Hair follicular keratinocyte (primary cell): ENCODE data around the genes GALR2 and CYGB.

DNA sequence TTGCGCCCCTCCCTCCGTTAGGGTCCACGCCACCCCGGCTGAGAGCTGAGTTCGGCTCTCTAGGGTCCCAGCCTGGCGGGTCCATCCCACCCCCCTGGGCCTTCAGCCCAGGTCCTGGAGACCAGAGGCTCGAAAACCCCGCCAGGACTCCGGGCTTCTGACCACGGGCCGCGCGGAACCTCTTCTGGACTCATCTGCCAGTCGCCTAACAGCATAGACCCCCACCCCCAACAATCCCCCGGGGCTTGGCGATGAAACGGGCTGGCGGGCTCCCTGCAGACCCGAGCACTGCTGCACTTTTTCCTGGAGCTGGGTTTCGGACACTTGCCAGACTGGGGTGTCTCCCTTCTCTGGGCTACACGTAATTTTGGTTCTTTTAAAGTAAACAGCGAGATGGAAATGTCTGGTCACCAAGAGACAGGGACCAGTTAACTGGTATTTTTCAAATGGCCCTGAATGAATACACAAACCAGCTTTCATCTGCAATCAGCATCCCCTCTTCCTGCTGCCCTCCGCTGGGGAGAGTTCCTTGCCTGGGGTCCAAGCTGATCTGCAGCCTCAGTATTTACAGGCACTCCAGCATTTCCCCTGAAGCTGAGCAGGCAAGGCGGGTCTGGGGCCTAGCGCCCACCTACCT is 560 bp upstream of the TRIM65 start:
- RAMPAGE, long total RNA: no peak

GRCh38 chr17:75909464-75910518 is 5.1 kb upstream of the MRPL38 start:
- RAMPAGE, long total RNA: no peak

DNA sequence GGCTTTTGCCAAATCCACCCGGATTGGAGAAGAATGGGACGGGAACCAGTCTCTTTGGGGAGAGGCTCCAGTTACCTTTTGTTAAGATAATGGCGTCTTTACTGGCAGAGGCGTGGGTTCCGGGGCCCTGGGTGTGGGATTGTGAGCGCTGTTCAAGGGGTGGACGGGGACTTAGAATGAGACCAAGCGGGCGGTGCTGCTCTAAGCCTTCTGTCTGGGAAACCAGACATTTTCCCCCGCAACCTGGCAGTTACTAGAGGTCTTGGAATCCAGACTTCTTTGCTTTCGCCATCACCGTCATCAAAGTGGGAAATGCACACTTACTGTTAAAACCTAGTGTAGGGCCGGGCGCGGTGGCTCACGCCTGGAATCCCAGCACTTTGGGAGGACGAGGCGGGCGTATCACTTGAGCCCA is 680 bp downstream of the TEN1 start:
- RAMPAGE, long total RNA: no peak

DNA sequence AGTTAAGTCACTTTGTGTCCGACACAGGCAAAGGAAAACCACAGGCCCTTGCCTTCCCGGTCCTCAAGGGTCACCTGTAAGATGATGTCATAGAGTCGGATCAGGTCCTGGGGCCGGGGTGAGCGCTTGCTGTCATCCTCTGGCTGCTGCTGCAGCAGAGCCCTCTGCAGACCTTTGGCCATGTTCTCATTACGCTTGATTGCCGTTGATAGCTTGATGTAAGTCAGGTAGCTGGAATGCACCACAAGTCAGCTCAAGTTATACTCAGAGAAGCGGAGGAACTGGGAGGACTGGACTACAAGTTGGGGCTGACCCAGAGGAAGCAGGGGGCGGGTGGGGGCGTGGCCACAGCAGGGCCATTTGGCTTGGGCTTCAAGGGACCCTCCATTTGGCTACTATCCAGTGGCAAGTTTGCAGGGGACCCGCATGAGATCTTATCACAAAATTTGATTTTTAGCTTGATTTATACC is 18.9 kb upstream of the EVPL start:
- RAMPAGE, long total RNA: no peak

GRCh38 chr17:76055928-76056571 is 16.3 kb downstream of the SRP68 start:
- RAMPAGE, long total RNA: no peak

DNA sequence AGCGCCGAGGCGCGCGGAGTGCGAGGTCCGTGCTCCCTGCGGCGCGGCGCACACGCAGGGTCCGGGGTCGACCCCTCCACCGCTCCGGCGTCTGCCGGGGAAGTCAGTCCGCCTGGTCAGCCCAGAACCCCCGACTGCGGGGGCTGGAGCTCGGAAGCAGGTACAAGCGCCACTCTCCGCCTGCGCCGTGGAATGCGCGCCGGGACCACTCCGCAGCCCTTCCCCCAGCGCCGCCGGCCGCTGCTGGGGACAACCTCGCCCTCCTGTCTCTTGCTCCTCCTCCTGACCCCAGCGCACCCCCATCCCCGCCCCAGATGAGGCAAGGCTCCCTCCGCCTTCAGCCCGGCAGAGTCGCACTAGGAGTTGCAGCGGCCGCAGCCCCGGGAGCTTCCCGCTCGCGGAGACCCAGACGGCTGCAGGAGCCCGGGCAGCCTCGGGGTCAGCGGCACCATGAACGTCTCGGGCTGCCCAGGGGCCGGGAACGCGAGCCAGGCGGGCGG is at the start of gene GALR2:
Gene GALR2 (plus strand): TSS at position 348 of the 500 bp plus-strand sequence.
- RAMPAGE, long total RNA: no peak

DNA sequence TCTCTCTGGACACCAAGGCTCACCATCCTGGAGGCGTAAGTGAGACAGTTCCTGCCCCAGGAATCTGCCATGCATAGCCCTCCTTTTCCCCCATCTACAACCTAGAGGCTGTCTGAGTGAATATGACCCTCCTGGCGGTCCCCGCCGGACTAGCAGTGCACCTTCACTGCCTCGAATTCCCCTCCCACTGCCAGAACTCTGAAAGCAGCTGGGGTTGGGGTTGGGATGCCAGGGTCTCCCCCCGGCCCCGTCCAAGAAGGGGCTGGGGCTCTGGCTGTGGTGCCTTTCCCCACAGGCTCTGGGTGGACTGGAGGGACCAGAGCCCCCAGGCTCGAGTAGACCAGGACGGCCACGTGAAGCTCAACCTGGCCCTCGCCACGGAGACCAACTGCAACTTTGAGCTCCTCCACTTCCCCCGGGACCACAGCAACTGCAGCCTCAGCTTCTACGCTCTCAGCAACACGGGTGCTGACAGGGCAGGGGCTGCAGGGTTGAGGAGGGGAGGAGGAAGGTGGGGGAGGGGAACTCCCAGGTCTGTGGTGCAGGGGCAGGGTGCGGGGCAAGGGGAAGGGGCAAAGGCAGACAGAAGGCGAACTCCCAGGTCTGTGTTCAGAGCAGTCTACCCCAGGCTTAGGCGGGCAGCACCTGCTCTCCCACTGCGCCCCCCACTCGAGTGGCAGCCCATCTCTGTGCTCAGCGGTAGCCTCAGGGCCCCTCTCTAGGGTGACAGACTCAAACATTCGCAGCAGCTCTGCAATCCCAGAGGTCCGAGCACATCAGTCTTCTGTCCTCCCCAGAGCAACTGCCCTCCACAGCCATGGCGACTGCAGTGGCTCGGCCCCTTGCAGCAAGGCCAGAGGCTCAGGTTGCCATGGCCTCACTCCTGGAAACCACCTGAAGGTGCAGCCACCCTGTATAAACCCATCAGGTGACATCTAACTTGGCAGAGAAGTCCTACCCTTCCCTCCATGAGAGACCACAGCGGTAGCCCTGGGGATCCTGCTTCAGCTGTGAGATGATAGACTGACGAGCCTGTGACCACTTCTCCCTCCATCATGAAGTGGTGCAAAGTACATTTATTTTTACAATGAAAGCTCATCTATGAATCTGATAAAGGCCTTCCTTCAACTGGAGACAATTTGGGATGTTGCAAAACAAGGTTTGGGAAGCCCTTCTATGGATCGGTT is 1.4 kb downstream of the ZACN start:
- RAMPAGE, long total RNA: no peak

- RAMPAGE, long total RNA: no peak
Observed at GRCh38 chr17:76131979-76133085, 8.7 kb downstream of the FOXJ1 start.

DNA sequence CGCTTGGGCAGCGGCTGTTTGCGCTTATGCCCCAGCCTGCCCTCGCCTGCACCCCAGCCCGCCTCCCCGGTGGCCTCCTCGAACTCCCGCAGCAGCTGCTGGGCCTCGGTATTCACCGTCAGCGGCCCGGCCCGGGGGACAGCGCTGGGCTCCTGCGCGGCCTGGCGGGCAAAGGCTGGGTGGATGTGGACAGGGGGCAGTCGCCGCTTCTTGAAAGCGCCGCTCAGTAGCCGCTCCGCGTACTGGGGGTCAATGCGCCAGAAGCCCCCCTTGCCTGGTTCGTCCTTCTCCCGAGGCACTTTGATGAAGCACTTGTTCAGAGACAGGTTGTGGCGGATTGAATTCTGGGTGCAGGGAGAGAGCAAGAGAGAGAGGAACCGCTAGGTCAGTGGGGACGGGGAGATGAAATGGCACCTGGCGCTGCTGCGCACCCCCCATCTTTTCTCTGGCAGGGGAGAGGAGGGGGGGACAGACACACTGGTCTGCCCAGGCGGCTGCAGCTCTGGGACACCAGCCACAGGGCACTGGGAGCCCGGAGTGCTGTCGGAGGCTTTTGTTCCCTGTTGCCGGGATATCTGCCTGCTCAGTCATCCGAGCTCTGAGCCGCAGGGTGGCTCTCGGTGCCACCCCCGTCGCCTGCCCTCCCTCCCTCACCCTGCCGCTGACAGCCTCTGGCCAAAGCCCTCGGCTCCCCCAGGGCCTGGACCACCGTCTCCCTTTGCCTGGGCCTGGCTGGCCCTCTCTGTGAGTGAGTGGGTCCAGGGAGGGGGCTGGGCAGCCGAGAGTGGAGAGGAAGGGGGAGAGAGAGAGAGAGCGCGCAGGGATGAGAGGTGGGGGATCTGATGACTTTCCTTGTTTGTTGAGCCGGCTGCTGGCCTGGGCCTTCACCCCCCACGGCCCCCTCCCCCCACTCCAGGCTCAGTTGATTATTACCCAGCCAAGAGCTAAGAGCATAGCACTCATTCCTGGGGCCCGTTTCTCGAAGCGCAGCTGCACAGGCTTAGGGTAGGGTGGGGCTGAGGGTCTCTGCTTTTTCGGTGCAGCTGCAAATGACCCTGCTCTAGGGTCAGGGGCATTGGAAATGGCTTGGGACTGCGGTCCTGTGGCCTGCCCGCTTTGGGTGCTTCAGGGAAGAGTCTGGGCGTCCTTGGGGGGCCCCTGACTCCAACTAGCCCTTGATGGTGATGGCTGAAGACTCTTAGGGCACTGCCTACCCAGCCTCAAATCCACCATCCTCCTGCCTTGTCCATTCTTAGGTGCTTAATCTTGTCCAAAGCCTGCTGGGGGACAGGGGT is 2.8 kb downstream of the FOXJ1 start:
- RAMPAGE, long total RNA: no peak

DNA sequence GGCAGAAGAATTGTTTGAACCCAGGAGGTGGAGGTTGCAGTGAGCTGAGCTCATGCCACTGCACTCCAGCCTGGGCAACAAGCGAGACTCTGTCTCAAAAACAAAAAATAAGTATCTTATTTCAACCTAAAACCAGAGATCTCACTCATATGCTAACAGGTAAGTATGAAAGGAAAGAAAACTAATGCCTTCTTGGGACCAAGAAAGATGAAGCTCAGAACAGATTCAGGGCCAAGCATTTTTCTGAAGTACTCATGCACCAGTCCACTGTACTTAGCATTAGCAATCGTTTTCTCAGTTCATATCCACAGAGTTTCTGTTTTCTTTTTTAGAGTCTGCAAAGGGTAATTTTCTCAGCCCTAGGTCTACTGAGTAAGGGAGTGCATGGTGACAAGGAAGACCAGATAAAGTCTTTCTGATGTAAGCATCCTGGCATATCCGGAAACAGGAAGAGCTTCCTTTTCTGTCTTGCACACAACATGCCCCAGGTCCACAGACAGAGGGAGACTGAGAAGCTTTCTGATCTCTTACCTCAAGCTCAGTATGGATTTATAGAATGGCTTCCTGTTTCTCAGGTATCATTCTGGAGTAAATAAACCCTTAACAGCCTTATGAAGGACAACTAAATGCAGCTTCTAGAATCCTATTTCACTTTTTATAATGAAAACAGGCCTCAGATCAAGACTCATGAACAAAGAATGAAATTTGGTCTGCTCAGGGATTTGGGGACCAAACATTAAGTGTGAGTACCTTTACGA is 38.7 kb upstream of the FOXJ1 start:
- RAMPAGE, long total RNA: no peak

DNA sequence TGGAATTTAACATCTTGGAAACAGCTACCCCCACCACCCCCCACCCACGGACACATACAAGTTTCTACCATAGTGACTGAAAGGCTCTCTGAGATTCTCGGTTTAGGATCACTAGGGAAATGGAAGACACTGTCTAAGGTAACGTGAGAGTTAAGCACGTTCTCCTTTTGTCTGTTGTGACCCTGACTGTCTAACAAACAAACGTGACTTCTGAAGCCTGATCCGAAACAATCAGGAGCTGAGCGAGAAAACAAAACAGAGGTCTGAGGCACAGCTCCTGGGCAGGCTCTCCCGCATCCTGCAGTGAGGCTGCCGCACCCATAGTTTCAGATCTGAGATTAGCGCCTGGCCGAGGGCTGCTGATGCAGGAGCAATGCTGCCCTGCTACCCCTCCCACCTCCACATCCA is 46.8 kb downstream of the RNF157 start:
- RAMPAGE, long total RNA: no peak

GRCh38 chr17:76264348-76265028 is 660 bp upstream of the UBALD2 start:
- RAMPAGE, long total RNA: no peak

DNA sequence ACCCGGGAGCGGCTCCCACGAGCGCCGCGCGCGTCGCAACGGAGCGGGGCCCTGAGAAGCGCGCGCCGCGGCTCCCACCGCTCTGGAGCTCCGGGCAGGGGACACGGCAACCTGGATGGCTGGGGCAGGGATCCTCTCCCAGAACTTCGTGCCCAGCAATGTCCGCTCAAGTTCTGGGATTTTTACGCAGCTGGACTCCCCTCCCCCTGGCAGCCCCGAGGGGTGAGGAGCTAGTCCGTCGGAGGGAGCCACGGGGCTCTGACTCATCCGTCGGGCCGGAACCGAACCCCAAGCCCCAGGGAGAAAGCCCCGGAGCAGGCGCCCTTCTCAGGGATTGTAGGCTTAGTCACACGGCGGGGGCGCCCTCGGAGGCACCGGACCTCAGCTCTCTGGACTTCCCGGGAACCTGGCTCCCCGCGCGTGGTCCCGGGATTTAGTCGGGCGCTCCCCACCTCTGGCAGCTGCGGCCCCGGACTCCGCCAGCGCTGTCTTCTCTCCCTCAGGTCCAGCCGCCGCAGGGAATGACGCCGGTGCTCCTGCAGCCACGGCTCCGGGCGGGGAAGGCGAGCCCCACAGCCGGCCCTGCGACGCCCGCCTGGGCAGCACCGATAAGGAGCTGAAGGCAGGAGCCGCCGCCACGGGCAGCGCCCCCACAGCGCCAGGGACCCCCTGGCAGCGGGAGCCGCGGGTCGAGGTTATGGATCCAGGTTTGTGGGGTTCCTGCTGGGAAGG is 705 bp downstream of the SPHK1 start:
- RAMPAGE, long total RNA: no peak

GRCh38 chr17:76446427-76447602 is 6.1 kb downstream of the UBE2O start:
- RAMPAGE, long total RNA: no peak

GRCh38 chr17:76451731-76452977 is 798 bp downstream of the UBE2O start:
- RAMPAGE, long total RNA: no peak

DNA sequence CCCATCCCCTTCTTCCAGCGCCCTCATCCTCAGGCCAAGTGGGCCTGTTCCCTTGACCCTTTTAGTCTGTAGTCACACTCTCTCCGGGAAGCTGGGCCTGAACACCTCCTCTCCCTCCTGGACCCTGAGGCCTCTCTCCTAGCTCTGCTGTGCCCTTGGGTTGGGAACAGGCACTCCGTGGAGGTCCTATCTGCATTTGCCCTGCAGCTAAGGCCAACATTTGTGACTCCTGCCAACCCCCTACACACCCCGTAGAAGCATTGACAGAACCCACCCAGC is 467 bp upstream of the RHBDF2 start:
- RAMPAGE, long total RNA: no peak

- RAMPAGE, long total RNA: no peak
Observed at GRCh38 chr17:76528858-76529272, 8.6 kb downstream of the CYGB start.

DNA sequence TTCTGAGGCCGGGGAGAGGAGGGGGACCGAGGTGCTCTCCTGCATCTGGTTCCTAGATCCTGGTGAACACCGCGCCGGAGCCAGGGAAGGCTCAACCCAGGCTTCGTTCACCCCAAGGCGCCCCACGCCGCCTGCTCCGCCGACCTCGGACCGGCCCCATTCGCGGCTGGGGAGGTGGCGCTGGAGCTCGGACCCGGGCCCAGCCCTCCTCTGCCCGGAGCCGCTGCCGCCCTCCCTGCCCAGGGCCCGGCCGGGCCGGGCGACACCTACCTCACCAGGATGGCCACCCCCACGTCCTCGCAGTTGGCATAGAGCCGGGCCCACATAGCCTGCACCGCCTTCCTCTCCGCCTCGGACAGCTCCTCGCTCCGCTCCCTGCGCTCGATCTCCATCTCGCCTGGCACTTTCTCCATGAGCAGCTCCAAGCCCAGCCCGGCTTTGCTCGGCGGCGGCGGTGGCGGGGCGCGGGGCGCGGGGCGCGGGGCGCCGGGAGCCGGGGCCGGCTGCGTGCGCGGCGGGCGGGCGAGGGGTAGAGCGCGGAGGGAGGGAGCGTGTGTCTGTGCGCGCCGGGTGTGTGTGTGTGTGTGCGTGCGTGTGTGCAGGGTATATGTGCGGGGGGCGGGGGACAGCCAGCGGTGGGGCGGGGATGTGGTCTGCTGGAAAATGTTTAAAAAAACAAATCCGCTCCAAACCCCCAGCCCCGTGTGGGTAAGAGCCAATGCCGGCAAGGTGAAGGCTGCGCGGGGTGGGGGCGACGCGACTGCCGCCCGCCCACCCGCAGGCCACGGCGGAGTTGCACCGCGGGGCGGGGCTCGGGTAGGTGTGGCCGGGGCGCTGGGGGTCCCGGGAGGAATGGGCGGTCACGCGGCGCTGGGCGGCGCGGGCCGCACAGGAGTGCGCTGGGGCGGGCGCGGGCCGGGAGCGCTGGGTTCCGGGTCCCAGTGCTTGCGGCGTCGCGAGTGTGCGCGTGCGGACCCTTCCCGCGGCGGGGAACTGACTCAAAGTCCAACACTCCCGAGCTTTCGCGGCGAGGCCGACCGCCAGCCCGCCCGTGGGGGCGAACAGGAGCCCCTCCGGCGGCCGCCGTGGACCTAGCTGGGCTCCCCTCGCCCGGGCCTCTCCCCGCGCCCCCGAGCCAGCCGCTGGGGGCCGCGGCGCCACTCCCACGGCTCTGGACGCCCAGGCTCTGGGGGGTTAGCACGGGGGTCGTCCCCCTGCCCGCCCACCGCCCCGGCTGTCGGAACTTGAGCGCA is at the start of gene CYGB:
Gene CYGB (minus strand): TSS at position 580 of the 1,253 bp plus-strand sequence.
- RAMPAGE, long total RNA: no peak

DNA sequence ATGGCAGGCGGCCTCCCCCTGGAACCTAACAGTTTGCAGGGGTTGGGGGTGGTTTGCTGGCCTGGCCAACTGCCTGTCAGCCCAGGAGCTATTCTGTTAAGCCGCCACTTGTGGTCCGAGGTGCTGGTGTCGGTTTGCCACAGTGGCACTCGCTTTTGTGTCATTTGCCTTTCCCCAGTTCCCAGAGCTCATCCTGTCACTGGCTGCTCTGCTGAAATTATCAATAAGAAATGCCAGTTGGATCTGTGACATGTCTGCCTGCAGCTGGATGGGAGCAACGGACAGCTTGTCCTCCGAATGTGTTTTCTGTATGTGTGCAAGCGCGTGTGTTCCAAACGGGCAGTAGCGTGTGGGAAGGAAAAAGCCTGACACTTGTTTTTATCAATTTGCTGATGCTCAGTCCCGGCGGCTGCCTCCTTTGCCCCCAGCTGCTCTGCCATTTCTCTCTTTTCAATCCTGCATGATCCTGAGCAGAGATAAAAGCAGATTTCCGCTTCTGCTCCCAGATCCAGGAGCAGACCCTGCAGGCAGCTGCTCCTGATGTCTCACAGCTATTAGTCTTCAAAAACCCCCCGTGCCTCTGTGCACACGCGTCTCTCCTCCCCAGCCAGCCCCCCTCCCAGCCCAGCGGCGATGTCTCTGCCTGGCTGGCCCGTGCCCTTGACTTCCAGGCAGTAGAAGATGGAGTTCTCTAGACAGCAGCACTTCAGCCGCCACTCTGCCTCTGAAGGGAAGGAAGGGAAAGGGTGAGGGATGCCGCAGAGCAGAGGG is 4.0 kb downstream of the PRCD start:
- RAMPAGE, long total RNA: no peak

- RAMPAGE, long total RNA: no peak
Observed at GRCh38 chr17:76558061-76558989, 18.5 kb downstream of the PRCD start.